K562 (cell line): Measurements from ENCODE around the genes B3GNT9 and LRRC36.

DNA sequence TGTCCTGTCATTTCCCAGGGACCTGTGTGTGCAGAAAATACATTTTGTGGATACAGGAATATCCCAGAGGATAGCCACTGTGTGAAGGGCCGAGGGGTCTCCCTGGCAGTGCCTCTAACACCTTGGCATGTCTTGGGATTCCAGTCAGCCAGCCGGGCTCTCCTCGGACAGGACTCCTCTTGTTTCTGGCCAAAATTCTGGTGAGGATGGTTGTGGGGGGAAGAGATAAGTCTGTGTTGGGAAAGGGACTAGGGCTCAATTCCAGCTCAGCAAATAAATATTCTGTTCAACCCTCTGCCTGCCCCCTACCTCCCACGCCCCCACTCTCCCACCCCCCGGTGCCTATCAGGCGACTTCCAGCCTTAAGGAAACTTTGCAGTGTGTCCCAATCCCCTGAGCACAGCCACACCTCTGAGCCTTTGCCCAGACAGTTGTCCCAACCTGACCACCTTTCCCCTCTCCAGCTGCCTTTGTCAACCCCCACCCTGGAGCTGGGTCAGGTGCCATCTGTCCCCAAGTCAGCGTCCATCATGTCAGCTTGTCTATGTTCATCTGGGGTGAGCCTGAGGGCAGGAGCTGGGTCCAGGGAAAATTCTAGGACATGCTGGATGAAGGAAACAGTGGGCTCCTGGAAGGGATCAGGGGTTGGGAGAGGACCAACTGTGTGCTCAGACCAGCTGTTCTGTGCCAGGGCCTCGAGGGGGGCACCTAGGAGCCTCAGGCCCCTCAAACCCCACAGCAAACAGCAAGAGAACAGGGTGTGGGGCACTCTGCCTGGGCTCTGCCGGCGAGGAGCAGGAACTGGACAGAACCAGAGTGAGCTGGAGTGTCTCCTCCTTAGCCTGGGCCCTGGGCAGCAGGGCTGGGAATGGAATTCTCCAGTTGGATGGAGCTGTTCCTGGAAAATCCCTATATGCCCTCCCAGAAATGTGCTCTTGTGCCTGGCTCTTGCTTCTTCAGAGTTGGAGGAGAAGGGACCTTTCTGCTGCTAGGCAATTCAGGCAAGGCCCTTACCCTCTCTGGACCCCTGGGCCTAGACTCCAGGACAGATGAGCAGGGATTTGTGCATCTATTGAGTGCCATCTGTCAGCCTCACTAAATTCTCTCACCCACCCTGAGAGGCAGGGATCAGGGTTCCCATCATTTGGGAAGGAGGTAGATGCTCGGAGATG is 17.8 kb downstream of the CDH16 start:
- RAMPAGE, long total RNA, result no peak
- RRBS, result no CpG with 5 or more reads among the region's 11 CpGs
PRO-cap:
- standard, result bidirectional peak, plus-strand start at position 373 of the sequence, minus-strand start at position 187 of the sequence
- CoPRO, capped RNA only, 2 experiments, result no peak in any of the 2 experiments
- CoPRO, capped and uncapped RNA, 2 experiments, result no peak in any of the 2 experiments
- CoPRO, uncapped RNA only, 2 experiments, result no peak in any of the 2 experiments
CAGE:
- cytosol, long polyA plus RNA, result no peak
- long polyA plus RNA, result no peak
- nucleolus, long total RNA, result no peak
- nucleus, long polyA plus RNA, result no peak

GRCh38 chr16:66926112-66926804 is 923 bp upstream of the RRAD start:
- RAMPAGE, long total RNA, result no peak
- RRBS, result no CpG with 5 or more reads among the region's 3 CpGs
PRO-cap:
- standard, result no peak
- CoPRO, capped RNA only, 2 experiments, result no peak in any of the 2 experiments
- CoPRO, capped and uncapped RNA, 2 experiments, result no peak in any of the 2 experiments
- CoPRO, uncapped RNA only, 2 experiments, result no peak in any of the 2 experiments
CAGE:
- cytosol, long polyA plus RNA, result no peak
- long polyA plus RNA, result no peak
- nucleolus, long total RNA, result no peak
- nucleus, long polyA plus RNA, result no peak

DNA sequence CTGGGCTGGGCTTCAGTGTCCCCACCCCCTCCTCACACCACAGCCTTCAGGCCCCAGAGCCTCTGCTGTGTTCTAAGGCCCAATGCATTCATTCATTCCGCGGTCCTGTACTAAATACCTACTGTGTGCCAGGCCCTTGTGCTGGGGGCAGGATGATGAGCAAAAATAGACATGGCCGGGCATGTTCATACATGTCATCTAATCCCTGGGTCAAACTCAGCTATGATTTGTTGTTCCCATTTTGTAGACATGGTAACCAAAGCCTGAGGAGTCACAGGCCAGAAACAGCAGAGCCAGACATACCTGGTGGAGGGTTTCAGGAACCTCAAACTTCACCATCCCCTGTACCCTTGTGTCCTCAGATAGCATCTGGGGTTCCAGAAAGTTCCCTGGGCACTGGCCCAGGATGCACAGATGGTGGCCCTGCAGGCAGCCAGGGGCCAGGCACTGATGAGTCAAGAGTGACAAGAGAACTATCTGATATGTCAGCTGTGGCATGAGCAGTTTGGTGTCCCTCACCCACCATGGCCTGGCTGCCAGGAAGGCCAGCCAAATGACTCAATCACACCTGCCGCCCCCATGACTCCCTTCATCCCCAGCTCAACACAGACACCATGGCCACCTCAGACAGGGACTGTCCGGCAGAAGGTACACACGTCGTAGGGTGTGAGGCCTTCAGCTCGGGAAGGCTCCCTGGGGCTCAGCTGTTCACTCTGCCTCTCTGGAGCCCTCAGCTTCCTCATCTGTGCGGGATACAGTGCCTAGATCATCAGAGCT is 2.8 kb upstream of the RRAD start:
- RAMPAGE, long total RNA, result no peak
- RRBS, result no CpG with 5 or more reads among the region's 9 CpGs
PRO-cap:
- standard, result no peak
- CoPRO, capped RNA only, 2 experiments, result no peak in any of the 2 experiments
- CoPRO, capped and uncapped RNA, 2 experiments, result no peak in any of the 2 experiments
- CoPRO, uncapped RNA only, 2 experiments, result no peak in any of the 2 experiments
CAGE:
- cytosol, long polyA plus RNA, result no peak
- long polyA plus RNA, result no peak
- nucleolus, long total RNA, result no peak
- nucleus, long polyA plus RNA, result no peak

GRCh38 chr16:66931787-66932447 is 2.3 kb downstream of the CIAO2B start:
- RAMPAGE, long total RNA, result no peak
- RRBS, result no CpG with 5 or more reads among the region's 6 CpGs
PRO-cap:
- standard, result no peak
- CoPRO, capped RNA only, 2 experiments, result peak in 2 of 2 experiments; most common minus-strand start chr16:66931847 (in 2)
- CoPRO, capped and uncapped RNA, 2 experiments, result peak in 2 of 2 experiments; most common minus-strand start chr16:66931847 (in 2)
- CoPRO, uncapped RNA only, 2 experiments, result peak in 2 of 2 experiments; most common minus-strand start chr16:66931839 (in 1)
CAGE:
- cytosol, long polyA plus RNA, result no peak
- long polyA plus RNA, result no peak
- nucleolus, long total RNA, result no peak
- nucleus, long polyA plus RNA, result no peak

- RAMPAGE, long total RNA, result no peak
- RRBS, result no CpG with 5 or more reads among the region's 11 CpGs
PRO-cap:
- standard, result no peak
- CoPRO, capped RNA only, 2 experiments, result no peak in any of the 2 experiments
- CoPRO, capped and uncapped RNA, 2 experiments, result no peak in any of the 2 experiments
- CoPRO, uncapped RNA only, 2 experiments, result no peak in any of the 2 experiments
CAGE:
- cytosol, long polyA plus RNA, result no peak
- long polyA plus RNA, result no peak
- nucleolus, long total RNA, result no peak
- nucleus, long polyA plus RNA, result no peak
These were observed 10.7 kb upstream of the CES4A start for GRCh38 chr16:66977590-66978110.

GRCh38 chr16:67017897-67018390 is 11.0 kb upstream of the CBFB start:
- RAMPAGE, long total RNA, result no peak
- RRBS, result no CpG with 5 or more reads among the region's 5 CpGs
PRO-cap:
- standard, result no peak
- CoPRO, capped RNA only, 2 experiments, result no peak in any of the 2 experiments
- CoPRO, capped and uncapped RNA, 2 experiments, result no peak in any of the 2 experiments
- CoPRO, uncapped RNA only, 2 experiments, result no peak in any of the 2 experiments
CAGE:
- cytosol, long polyA plus RNA, result no peak
- long polyA plus RNA, result no peak
- nucleolus, long total RNA, result no peak
- nucleus, long polyA plus RNA, result no peak

DNA sequence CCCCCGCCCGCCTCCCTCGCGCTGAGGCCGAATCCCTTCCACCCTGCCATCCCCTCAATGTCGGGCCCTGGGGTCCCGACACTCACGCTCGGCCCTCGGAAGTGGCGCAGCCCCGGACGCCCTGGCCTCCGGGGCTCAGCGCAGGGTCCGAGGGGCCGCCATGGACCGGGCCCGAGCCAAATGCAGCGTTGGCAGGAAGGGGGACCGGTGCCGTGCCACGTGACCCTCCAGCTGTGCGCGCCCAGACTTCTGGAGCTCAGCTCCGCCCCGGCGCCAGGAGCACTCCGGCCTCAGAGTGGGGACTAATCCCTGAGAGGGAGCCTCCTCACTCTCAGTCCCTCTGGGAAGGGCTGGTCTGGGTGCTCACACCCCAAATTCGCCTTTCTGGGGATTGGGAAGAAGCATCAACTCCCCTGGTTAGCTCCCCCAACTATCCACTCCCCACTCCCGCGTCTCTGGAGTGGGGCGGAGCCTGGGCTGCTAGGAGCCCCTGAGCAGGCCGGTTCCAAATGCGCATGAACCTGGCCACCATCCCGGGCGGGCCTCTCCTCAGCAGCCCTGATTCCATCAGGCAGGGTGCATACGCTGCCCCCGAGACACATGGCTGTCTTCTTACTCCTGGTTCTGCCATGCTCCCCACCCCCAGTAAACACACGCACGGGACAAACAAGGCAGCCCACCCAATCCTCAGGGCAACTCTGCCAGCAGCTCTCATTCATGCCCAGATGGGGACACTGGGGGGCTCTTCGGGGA is at the start of gene B3GNT9:
Gene B3GNT9 (minus strand): TSS at position 220 of the 753 bp plus-strand sequence.
- RAMPAGE, long total RNA, result no peak
- RRBS, result 72% methylated on average over 14 of the region's 42 CpGs
PRO-cap:
- standard, result bidirectional peak, plus-strand start at position 282 of the sequence, minus-strand start at position 221 of the sequence; unidirectional peak, minus-strand start at position 457 of the sequence
- CoPRO, capped RNA only, 2 experiments, result no peak in any of the 2 experiments
- CoPRO, capped and uncapped RNA, 2 experiments, result no peak in any of the 2 experiments
- CoPRO, uncapped RNA only, 2 experiments, result no peak in any of the 2 experiments
CAGE:
- cytosol, long polyA plus RNA, result no peak
- long polyA plus RNA, result no peak
- nucleolus, long total RNA, result no peak
- nucleus, long polyA plus RNA, result no peak

- RAMPAGE, long total RNA, result no peak
- RRBS, result no CpG with 5 or more reads among the region's 6 CpGs
PRO-cap:
- standard, result no peak
- CoPRO, capped RNA only, 2 experiments, result no peak in any of the 2 experiments
- CoPRO, capped and uncapped RNA, 2 experiments, result no peak in any of the 2 experiments
- CoPRO, uncapped RNA only, 2 experiments, result peak in 1 of 2 experiments; most common plus-strand start chr16:67177698 (in 1); most common minus-strand start chr16:67177678 (in 1)
CAGE:
- cytosol, long polyA plus RNA, result no peak
- long polyA plus RNA, result no peak
- nucleolus, long total RNA, result no peak
- nucleus, long polyA plus RNA, result no peak
These were observed 6.3 kb downstream of the MATCAP1 start for GRCh38 chr16:67177392-67177855.

GRCh38 chr16:67240861-67241957 is 6.1 kb downstream of the FHOD1 start:
- RAMPAGE, long total RNA, result no peak
- RRBS, result no CpG with 5 or more reads among the region's 10 CpGs
PRO-cap:
- standard, result no peak
- CoPRO, capped RNA only, 2 experiments, result no peak in any of the 2 experiments
- CoPRO, capped and uncapped RNA, 2 experiments, result no peak in any of the 2 experiments
- CoPRO, uncapped RNA only, 2 experiments, result no peak in any of the 2 experiments
CAGE:
- cytosol, long polyA plus RNA, result no peak
- long polyA plus RNA, result no peak
- nucleolus, long total RNA, result no peak
- nucleus, long polyA plus RNA, result no peak

DNA sequence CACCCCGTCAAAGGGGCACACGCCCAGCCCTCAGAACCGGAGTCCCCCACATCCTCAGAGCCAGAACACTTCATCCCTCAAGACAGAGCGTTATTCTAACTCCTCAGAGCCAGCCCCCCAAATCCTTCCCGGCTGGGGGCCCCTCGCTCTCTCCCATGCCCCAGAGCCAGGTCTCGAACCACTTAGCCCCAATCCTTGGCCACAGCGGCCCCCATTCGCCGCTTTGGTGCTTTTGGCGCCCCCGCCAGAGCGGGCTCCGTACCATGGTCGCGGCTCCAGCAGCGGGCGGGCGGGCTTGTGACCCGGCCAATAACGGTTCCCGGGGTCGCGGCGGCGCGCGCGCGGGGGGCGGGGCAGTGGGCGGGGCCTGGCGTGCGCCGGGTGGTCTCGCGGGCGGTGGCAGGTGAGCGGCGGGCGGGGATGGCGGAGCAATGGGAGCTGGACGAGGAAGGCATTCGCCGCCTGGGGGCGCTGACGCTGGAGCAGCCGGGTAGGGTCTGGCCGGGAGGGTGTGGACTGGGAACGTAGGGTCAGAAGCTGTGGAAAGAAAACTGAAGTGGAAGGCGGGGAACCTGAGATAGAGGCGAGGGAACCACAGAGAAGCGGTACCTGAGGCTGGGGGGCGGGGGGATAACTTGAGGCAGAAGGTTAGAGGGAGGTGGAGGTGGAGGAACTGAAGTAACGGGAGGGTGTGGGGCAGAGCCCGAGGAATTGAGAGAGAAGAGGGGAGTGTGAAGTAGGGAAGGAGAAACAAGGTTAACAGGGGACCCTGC is at the start of gene LRRC36:
Gene LRRC36 (plus strand): TSS at position 373 of the 773 bp plus-strand sequence.
- RAMPAGE, long total RNA, result no peak
- RRBS, result 2% methylated on average over 16 of the region's 56 CpGs
PRO-cap:
- standard, result bidirectional peak, plus-strand start at position 356 of the sequence, minus-strand start at position 299 of the sequence
- CoPRO, capped RNA only, 2 experiments, result no peak in any of the 2 experiments
- CoPRO, capped and uncapped RNA, 2 experiments, result peak in 1 of 2 experiments; most common plus-strand start position 356 of the sequence (in 1); most common minus-strand start position 311 of the sequence (in 1)
- CoPRO, uncapped RNA only, 2 experiments, result no peak in any of the 2 experiments
CAGE:
- cytosol, long polyA plus RNA, result no peak
- long polyA plus RNA, result no peak
- nucleolus, long total RNA, result no peak
- nucleus, long polyA plus RNA, result start-site peak on the plus strand centred at position 386 of the sequence, 63 bp wide, 9 and 15 reads in 2 replicates

DNA sequence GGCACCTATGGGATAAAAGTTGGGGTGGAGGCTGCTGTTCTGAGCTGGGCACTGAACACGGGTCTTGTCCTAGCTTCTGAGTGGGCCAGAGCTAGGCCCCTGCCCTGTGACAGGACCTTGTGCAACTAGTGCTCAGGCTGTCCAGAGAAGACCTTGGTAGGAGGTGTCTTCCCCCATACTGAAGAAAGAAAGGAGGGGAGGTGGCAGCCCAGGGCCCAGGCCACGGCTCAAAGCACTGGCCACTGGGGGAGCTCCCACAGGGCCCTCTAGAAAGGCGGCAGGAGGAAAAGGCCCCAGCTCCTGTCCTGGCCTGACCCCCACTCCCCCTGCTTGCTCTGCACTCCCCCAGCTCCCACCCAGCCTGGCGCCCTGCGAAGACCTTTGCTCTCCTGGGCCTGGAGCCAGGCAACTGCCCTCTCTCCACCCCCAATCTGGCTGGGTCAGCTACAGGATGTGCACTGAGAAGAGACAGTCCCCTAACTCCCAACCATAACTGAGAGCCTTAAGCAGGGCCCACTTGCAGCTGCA is 15.1 kb downstream of the HSD11B2 start:
- RAMPAGE, long total RNA, result no peak
- RRBS, result no CpG with 5 or more reads among the region's 5 CpGs
PRO-cap:
- standard, result no peak
- CoPRO, capped RNA only, 2 experiments, result no peak in any of the 2 experiments
- CoPRO, capped and uncapped RNA, 2 experiments, result no peak in any of the 2 experiments
- CoPRO, uncapped RNA only, 2 experiments, result no peak in any of the 2 experiments
CAGE:
- cytosol, long polyA plus RNA, result no peak
- long polyA plus RNA, result no peak
- nucleolus, long total RNA, result no peak
- nucleus, long polyA plus RNA, result no peak

GRCh38 chr16:67537580-67538409 is 9.2 kb downstream of the RIPOR1 start:
- RAMPAGE, long total RNA, result no peak
- RRBS, result 85% methylated on average over 33 of the region's 77 CpGs
PRO-cap:
- standard, result no peak
- CoPRO, capped RNA only, 2 experiments, result no peak in any of the 2 experiments
- CoPRO, capped and uncapped RNA, 2 experiments, result no peak in any of the 2 experiments
- CoPRO, uncapped RNA only, 2 experiments, result no peak in any of the 2 experiments
CAGE:
- cytosol, long polyA plus RNA, result no peak
- long polyA plus RNA, result no peak
- nucleolus, long total RNA, result no peak
- nucleus, long polyA plus RNA, result no peak

GRCh38 chr16:67594635-67595251 is 32.4 kb downstream of the CTCF start:
- RAMPAGE, long total RNA, result no peak
- RRBS, result no CpG with 5 or more reads among the region's 2 CpGs
PRO-cap:
- standard, result no peak
- CoPRO, capped RNA only, 2 experiments, result no peak in any of the 2 experiments
- CoPRO, capped and uncapped RNA, 2 experiments, result no peak in any of the 2 experiments
- CoPRO, uncapped RNA only, 2 experiments, result no peak in any of the 2 experiments
CAGE:
- cytosol, long polyA plus RNA, result no peak
- long polyA plus RNA, result no peak
- nucleolus, long total RNA, result no peak
- nucleus, long polyA plus RNA, result no peak

GRCh38 chr16:67676456-67677077 is 10.0 kb downstream of the C16orf86 start:
- RAMPAGE, long total RNA, result no peak
- RRBS, result no CpG with 5 or more reads among the region's 6 CpGs
PRO-cap:
- standard, result no peak
- CoPRO, capped RNA only, 2 experiments, result no peak in any of the 2 experiments
- CoPRO, capped and uncapped RNA, 2 experiments, result no peak in any of the 2 experiments
- CoPRO, uncapped RNA only, 2 experiments, result no peak in any of the 2 experiments
CAGE:
- cytosol, long polyA plus RNA, result no peak
- long polyA plus RNA, result no peak
- nucleolus, long total RNA, result no peak
- nucleus, long polyA plus RNA, result no peak

- RAMPAGE, long total RNA, result no peak
- RRBS, result no CpG with 5 or more reads among the region's 7 CpGs
PRO-cap:
- standard, result no peak
- CoPRO, capped RNA only, 2 experiments, result no peak in any of the 2 experiments
- CoPRO, capped and uncapped RNA, 2 experiments, result no peak in any of the 2 experiments
- CoPRO, uncapped RNA only, 2 experiments, result no peak in any of the 2 experiments
CAGE:
- cytosol, long polyA plus RNA, result no peak
- long polyA plus RNA, result no peak
- nucleolus, long total RNA, result no peak
- nucleus, long polyA plus RNA, result no peak
These were observed 18.2 kb downstream of the C16orf86 start for GRCh38 chr16:67684723-67685384.

GRCh38 chr16:67833732-67834082 is 8.4 kb upstream of the THAP11 start:
- RAMPAGE, long total RNA, result start-site peak on the minus strand at chr16:67833863-67833899, 122 and 285 reads in 2 replicates
- RRBS, result 4% methylated on average over 2 of the region's 35 CpGs
PRO-cap:
- standard, result bidirectional peak, plus-strand start at chr16:67833983, minus-strand start at chr16:67833881
- CoPRO, capped RNA only, 2 experiments, result peak in 2 of 2 experiments; most common plus-strand start chr16:67833983 (in 2); most common minus-strand start chr16:67833897 (in 2)
- CoPRO, capped and uncapped RNA, 2 experiments, result peak in 2 of 2 experiments; most common plus-strand start chr16:67834014 (in 1); most common minus-strand start chr16:67833853 (in 1)
- CoPRO, uncapped RNA only, 2 experiments, result peak in 1 of 2 experiments; most common plus-strand start chr16:67833900 (in 1); most common minus-strand start chr16:67833838 (in 1)
CAGE:
- cytosol, long polyA plus RNA, result start-site peak on the minus strand at chr16:67833860-67833931, 1,111 and 575 reads in 2 replicates
- long polyA plus RNA, result start-site peak on the minus strand at chr16:67833857-67833931, 327 and 577 reads in 2 replicates
- nucleolus, long total RNA, result no peak
- nucleus, long polyA plus RNA, result start-site peak on the minus strand at chr16:67833857-67833917, 5,499 and 5,131 reads in 2 replicates

DNA sequence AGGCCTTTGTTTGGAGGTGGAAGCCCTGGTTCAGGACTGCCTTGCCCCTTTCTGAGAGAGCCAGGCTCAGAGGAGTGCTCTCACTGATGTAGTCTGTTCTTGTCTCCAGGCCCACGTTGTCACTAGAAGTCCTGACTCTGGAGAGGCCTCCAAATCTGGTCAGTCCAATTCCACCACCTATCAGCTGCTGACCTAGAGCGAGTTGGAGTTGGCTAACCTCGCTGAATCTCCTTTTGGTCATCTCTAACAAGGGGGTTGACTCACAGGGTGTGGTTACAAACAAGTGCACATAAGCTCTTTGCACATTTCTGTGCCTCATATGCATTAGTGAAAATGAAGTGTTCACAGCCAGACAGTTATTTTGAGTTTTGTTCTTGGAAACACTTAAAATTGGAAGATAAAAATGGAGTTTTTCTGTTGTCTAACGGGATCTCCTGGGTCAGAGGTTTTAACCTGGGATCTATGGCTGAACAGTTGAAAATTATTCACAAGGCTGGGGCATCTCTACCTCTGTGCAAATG is 11.8 kb upstream of the EDC4 start:
- RAMPAGE, long total RNA, result no peak
- RRBS, result no CpG with 5 or more reads among the region's 4 CpGs
PRO-cap:
- standard, result no peak
- CoPRO, capped RNA only, 2 experiments, result no peak in any of the 2 experiments
- CoPRO, capped and uncapped RNA, 2 experiments, result no peak in any of the 2 experiments
- CoPRO, uncapped RNA only, 2 experiments, result peak in 2 of 2 experiments; most common plus-strand start position 292 of the sequence (in 2)
CAGE:
- cytosol, long polyA plus RNA, result no peak
- long polyA plus RNA, result no peak
- nucleolus, long total RNA, result no peak
- nucleus, long polyA plus RNA, result no peak